ENCODE measurements around a stretch of chr11.

DNA sequence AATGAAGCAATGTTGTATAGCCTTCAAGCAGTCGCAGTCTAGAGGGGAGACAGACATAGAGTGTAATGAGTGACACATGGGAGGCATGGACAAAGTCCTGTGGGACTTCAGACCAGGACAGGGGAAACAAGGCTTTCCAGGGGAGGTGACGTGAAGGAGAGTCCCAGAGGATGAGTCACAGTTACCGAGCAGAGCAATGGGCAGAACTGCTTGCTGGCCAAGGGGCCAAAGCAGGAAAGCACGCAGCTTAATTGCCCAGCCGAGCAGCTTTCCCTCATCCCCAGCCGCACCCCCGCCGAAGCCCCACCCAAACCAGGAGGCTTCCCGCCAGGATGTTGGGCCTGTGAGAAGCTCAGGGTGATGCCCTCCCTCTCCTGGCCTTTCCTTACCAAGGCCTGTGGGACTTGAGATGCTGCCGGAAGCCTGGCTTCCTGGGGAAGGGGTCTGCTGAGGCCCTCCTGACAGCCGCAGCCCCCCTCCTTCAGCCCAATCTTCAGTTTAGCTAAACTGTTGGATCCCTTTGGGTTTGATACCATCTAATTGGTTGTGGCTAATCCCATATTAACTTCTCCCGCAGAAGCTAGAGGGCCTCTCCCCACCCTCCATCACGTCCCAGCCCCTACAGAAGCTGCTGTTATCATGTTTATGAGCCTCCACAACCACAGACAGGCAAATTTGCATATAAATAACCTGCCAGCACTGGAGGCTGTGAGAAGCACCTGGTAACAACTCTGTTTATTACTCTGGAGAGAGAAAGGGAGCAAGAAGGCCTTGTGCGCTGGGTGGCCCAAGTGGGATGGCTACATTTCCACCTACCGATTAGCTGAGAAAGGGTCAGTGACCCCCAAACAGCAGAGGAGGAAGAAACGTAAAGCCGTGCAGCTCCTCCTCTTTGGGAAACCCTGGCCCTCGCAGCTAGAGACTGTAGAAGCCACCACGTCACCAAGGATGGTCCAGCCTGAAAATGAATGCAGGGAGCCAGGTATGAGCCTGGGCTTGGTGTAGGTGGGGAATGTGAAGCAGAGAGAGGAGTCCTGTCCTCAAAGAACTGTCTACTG, 80.0 kb downstream of the TRIM29 start:
- PRO-cap: no peak

DNA sequence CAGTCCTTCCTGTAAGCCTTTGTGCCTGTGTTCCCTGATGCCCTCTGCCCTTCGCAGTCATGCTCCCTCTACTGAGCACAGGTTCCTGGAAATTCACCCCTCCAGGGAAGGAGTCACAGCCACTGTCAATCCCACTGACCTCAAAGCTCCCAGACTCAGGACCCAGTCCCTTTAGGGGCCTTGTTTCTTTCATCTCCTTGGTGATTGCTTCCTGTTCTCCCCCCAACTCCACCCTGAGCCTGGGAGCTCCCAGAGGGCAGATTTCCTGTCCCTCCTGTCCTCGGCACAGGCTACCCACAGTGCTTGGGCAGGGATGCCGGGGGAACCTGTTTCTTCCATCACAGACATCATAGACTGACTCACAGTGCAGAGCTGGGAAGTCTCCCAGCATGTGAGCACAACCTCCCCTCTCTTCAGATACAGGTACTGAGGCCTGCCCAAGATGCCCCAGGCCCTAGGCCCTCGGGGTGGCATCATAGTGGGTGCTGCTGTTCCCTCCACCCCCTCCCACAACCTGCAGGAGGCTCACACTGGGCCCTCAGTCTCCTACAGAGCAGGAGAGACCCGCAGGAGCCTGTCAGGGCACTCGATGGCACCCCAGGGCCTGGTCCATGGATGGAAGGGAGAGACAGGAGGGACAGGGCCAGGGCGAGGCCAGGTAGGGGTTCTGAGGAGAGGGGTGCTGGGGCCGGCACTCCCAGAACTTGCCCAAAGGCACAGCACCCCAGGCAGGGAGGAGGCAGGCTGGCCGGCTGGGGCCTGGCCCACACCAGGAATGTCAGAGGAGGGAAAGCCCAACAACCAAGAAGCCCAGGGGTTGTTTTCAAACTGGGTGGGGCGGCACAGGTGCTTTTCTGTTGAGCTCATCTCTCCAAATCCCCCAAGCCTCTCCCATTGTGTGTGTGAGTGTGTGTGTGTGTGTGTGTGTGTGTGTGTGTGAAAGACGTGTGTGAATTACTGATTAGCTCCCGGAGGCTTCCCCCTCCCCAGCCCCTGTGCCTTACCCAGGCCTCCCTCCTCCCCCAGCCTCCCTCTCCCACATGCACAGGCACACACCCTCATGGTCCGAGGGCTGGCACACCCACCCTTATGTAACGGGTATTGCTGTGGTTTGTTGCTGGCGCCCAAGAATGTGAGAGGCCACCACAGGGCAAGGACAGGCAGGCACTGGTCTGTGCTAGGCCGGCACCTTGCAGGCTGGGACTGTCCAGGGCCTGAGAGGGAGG, 16.3 kb downstream of the TRIM29 start:
- PRO-cap: unidirectional peak, plus-strand start at position 1,135 of the sequence

- PRO-cap: no peak
These were observed 68.3 kb downstream of the ARHGEF12 start for GRCh38 chr11:120404475-120405027.

DNA sequence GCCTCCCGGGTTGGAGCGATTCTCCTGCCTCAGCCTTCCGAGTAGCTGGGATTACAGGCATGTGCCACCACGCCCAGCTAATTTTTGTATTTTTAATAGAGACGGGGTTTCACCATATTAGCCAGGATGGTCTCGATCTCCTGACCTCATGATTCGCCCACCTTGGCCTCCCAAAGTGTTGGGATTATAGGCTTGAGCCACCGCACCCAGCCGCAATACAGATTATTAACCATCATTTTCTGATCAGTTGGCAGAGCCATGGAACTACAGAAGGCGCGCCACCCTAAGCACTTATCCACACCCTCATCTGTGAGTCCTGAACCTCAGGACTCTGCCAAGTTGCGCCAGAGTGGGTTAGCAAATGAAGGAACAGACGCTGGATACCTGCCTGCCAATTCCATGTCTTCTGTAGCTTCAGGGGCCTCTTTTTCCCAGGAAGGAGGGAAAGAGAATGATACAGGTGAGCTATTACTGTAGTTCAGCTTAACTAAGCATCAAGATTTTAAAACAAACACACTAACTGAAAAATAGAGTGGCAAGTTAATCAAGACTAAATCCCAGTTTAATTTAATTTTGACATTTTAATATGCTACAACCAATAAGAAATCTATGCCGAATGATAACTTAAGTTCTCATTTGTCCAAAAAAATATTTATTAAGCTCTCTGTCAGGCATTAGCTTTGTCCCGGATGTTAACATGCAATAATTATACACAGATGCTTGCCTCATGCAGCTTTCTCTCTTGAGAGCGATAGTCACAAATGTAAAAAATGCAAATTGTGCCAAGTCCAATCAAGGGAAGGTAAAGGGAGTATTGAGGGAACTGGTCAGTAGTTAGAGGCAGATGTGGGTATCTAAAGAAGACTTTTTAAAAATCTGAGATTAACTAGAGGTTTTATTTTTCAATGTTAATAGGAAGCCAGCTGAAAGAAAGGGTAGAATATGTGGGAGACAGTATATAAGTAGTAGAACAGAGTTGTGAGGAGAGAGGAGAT, 60.0 kb upstream of the GRIK4 start:
- PRO-cap: no peak

DNA sequence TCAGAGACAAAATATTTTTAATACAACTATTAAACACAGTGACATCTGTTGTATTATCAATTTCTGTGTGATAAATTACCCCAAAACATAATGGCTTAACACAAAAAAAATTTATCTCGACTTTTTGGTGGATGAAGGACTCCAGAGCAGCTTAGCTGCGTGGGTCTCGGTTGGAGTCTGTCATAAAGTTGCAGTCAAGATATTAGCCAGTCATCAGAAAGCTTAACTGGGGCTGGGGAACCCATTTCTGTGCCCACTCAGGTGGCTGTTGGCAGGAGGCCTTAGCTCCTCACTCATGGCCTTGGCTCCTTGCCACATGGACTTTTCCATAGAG, 57.1 kb upstream of the GRIK4 start:
- PRO-cap: no peak

GRCh38 chr11:120715336-120715674, 203.8 kb downstream of the GRIK4 start:
- PRO-cap: no peak

GRCh38 chr11:121088194-121089296, 12.5 kb upstream of the TECTA start:
- PRO-cap: no peak

DNA sequence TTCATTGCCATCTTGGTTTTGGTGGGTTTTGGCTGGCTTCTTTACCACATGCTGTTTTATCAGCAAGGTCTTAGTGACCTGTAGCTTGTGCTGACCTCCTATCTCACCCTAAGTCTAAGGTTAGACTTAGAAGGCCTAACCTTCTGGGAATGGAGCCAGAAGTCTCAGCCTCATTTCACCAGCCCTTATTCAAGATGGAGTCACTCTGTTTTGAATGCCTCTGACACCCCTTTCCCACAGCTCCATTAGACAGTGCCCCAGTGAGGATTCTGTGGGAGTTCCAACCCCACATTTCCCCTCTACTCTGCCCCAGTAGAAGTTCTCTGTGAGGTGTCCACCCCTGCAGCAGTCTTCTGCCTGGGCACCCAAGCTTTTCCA, 66.2 kb upstream of the SC5D start:
- PRO-cap: no peak

DNA sequence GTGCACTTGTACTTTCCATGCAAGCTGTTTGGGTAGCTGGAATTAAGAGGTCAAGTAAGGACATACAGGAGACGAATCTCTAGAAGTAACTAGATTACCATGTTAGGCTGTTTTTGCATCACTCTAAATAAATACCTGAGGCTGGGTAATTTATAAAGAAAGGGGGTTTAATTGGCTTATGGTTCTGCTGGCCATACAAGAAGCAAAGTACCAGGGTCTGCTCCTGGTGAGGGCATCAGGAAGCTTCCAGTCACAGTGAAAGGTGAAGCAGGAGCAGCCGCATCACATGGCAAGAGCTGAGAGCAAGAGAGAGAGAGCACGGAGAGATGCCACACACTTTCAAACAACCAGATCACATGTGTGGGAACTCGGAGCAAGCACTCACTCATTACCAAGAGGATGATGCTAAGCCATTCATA, 61.9 kb upstream of the SC5D start:
- PRO-cap: no peak

DNA sequence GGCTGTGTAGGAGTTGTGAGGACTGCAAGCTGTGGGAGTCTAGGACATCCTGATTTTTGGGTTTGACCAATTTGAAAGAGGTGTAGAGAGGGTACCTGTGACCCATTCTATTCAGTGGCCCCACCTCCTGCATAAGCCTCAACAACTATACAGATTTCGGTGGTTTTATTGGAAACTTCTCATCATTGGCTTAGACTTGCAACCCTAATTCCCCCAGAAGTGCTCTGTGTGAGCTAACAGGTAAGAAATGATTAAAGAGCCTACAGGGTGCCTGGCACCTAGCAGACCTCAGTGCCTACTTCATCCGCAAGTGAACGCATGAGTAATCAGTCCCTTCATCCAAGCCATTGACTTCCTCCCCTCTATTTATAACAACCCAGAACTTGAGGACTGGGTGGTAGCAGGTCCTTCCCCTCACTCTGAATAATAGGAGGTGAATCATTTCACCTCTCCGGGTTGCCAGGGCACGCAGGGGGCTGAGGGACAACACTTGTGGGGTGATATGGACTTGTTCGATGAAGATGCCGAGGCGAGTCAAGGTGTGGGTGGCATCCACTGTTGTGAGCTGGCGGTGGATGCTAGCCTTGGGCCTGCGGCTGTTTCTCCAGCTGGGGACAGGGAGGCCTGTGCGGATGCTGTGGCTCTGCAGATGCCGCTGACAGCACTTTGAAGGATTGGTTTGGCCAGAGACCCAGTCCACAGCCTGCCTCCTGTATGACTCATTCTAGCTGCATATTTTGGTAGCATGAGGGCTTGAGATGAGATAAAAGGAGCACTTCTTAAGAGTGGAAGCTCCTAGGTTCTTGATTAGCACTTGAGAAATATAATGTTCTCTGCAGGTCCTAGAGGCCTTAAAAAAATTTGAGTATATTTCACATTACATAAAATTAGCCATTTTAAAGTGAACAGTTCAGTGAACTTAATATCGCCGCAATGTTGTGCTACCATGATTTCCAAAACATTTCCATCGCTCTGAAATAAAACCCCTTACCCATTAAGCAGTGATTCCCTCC, 12.3 kb downstream of the SORL1 start:
- PRO-cap: no peak

DNA sequence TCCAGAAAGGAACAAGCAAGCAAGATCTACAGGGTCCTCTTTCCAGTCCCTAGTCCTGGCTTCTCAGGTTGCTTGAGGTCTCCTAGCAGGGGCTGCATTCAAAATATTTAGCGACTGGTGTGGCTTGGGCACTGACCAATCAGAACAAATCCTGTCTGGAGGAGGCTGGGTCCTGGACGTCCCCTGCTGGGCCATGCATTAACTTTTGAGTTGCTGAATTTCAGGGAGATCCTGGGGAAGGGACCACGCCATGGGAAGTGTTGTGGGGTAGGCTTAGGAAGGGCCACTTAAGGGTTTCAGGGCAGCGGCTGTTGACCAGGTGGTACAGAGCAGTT, 27.3 kb downstream of the SORL1 start:
- PRO-cap: no peak

GRCh38 chr11:121545514-121546111, 93.5 kb downstream of the SORL1 start:
- PRO-cap: no peak

DNA sequence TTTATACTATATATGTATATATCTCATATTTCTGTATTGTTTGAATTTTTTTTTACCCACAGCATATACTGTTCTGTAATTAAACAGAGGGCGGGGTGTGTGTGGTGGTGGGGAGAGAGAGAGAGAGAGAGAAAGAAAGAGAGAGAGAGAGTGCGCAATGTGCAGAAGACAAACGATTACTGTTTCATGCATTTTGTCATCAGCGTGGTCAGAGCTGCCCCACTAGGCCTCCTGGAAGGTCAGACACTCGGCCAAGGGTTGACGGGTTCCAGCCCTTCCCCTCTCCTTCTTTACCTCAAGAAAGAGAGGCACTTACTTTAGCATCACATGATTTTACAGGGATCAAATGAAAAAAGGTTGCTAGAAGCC, 269.8 kb downstream of the SORL1 start:
- PRO-cap: no peak

DNA sequence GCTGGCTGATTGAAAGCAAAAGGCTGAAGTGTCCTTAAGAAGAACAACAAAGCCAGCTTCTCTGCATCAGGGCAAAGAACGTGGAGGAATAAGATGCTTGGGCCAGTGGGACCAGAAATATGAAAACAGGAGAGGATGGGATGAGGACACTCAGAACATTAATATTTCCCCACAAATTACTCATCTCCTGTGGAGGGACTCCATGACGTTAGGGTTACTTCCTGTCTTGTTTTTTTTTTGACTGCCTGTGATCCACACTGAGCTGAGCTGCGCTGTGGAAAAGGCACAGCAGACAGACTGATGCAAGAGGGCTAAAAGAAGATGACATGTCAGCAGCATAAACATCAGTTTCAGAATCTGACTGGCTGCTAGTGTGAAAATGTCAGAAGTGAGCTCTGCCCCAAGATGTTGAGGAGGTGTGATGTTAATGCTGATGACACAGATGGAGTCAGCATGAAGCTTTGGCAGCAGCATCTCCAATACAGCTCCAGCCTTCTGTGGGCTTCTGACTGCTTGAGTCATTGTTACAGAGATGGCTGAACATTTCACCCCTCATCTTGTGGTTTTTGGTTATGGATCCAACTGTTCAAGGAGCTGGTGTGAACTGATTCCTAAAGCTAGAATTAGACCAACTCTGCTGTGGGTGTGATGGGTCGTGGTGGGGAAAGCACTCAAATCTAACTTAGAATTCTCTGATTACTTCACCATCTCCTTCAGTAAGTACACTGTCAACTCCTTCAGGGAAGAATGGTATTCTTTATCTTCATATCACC, 286.8 kb downstream of the BLID start:
- PRO-cap: no peak

DNA sequence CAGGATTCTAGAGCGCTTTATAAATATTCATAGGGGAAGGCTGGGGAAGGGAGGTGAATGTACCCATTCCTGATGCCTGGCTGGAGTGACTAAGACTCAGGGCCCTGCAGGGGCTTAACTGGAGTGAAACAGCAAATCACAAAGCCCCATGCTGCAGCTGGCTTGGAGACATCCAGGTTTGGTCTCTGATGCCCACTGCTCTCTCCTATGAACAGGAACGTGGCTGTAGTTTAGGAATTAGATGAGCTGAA, 185.4 kb downstream of the BLID start:
- PRO-cap: no peak

GRCh38 chr11:121959484-121959796, 156.6 kb downstream of the BLID start:
- PRO-cap: no peak

DNA sequence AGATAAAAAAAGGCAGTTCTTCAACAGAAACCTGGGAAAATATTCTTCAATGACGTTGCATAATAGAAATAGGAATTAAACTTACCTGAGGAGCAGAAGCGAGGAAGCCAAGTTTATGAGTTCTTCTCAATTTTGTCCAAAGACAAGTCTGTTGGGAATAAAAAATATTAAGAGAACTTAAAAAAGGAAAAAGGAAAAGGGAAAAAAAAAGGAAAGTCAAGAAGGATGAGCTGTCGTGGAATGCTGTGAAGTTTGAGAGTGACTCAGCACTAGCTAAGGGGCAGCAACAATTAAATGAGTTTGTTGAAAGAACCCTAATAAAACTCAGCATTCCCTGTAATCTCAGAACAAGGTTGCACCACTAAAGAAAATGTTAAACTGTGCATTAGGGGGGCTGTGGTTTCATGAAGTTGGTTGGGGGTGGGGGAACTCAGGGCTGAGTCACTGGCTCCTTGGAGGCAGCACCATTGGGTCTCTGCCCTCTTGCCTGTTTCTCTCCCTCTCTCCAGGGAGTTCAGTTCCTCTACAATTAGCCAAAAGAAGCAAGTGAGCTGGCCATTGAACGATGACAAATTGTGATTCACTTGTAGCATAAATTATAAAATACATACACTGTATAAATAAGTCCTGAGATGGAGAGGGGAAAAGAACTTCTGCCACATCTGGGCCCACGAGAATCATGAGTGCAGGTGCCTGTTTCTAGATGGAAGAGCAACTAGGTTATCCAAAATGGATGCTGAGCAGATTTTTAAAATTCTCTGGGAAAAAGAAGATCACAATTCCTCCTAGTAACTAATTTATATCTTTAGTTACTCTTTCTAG, 64.4 kb upstream of the BLID start:
- PRO-cap: bidirectional peak, plus-strand start at position 623 of the sequence, minus-strand start at position 504 of the sequence

DNA sequence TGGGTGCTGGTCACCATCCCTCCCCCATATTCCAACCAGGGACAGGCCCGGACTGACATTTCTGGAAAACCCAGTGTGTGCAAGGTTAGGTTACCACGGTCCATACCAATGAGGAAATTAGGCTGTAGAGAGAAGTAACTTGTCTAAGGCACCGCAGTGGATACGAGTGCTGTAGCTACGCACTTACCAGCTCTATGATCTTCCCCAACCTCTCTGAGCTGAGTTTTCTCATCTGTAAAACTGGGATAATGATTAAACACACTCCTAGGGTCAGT, 1.3 kb upstream of the UBASH3B start:
- PRO-cap: no peak

DNA sequence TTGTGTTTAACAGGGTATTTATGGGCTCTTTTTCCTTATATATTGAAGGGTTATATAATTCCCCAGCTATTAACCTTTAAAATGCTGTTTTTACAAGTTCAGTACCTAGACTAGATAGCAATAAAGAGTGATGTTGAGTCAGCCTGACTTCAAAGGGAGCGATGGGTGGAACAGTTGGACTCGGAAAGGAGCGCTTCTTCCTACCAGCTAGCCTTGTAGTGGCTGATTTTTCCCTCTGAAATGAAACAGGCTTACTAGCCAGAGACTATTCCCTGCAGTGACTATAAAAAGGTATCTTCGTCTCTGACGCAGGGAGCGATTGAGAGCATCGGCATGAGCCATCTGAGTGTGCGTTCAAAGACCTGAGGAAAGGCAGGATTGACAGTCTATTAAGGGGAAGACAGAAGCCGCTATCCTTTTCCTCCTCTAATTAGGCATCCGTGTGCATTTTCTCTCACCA, 66.0 kb upstream of the GRAMD1B start:
- PRO-cap: no peak

GRCh38 chr11:123453810-123454918, 24.1 kb downstream of the GRAMD1B start:
- PRO-cap: no peak